Epithelial cell of alveolus of lung (primary cell): ENCODE measurements around the genes PLAC9 and LRIT1.

DNA sequence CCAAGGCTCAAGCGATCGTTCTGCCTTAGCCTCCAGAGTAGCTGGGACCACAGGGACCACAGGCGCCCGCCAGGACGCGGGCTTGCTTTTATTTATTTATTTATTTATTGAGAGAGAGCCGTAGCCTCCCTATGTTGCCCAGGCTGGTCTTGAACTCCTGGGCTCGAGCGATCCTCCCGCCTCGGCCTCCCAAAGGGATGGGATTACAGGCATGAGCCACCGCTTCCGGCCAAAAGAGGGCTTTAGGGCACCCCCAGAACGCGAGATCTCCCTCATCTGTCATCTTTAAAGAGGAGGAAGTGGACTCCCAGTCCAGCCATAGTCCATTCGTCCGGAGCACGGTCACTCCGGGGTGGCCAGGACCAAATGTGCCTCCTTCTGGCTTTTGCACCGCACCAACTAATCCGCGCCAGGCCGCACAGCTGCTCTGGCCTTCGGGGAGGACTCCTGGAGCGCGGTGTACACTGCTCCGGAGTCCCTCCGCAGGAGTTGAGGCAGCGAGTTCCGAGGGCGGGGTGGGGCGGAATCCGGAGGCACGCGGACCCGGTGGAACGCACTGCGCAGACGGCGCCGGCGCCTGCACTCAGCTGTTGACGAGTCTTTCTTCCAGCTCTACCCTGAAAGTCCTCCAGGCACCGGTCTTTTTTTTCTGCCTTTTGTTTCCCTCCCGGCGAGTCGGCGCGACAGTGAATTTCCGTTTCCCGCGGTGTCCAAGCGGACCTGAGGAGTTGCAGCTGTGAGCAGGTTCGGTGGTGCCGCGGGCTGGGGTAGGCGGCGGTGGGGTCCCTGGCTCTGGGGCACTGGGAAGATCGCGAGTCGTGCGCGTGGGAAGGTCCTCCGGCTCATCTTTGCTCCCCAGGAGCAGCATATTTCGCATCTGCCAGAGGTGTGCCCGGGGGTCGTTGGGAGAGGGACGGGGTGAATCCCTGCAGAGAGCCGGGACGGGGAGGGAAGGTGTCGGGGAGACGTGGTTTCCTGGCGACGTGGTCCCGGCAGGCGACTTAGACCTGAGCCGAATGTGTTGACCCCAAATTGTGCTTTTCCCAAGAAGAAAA is 44.3 kb downstream of the SFTPD start:
- RAMPAGE, long total RNA: no peak
- RRBS: 2% methylated on average over 10 of the region's 77 CpGs

DNA sequence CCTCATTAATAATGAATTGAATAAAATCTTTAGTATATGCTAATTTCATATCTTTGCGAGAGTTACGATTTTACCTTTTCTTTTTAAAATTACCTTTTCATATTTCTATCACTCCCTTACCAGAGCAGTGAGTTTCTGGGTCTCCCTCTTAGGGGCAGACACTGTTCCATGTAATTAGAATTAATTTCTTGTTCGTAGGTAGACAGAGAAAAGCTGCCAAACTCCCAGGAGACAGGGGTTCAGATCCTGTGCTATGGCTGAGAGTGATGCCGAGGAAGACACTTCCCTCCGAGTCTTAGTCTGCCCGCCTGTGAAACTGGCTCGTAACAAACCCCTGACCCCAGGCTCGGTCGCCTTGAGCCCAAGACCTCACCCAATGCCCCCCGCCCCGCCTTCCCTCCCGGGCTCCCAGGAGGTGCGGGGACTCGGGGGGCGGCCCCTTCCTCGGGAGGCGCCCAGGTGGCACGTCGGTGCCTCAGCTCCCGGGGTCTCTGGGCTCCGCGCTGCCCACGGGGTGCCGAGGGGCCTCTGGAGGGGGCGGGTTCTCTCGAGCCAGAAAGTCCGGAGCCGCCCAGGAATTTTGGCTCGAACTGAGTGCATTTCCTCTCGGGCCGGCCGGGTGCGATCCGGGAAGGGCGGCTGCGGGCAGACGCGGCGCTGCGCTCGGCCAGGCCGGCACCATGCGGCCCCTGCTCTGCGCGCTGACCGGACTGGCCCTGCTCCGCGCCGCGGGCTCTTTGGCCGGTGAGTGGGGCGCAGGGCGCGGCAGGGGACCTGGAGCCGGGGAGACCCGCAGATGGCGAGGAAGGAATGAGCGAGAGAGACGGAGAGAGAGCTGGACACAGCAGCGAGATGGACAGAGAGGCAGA is at the start of gene PLAC9:
Gene PLAC9, plus strand, starts transcription at position 648 of the 869 bp plus-strand sequence.
- RAMPAGE, long total RNA: start-site peak on the plus strand centred at position 663 of the sequence, 38 bp wide, 28 and 21 reads in 2 replicates
- RRBS: 2% methylated on average over 29 of the region's 60 CpGs

DNA sequence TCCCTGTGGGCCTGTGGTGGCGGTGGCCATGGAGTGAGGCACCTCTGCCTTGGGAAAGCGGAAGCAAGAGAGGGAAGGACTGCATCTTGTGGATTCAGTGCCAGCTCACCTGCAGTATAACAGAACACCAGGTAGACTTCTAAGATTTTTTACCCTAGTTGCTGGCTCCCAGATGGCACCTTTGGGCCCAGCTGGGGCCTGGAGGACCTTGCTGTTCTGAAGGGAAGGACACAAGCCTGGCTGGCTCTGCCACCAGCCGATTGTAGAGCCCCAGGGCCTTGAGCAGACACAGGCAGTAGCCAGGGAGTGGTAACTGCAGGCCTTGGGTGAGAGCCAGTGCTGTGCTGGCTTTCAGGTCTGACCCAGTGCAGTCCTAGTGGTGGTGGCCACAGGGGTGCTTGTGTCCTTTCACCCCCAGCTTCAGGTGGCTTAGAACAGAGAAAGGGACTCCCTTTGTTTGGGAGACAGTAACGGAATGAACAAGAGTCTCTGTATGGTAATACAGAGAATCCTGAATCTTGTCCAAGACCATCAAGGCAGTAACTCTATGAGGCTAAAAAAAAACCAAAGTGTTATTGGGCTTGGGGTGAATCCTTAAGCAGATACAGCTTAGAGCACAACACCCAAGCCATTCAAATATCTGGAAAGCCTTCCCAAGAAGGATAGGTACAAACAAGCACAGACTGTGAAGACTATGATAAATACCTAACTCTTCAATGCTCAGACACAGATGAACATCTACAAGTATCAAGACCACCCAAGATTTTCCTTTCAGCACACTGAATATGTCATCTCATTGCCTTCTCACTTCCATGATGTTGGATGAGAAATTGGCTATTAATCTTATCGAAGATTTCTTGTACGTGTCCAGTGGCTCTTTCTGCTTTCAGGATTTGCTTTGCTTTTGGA is 16.0 kb downstream of the PLAC9 start:
- RAMPAGE, long total RNA: no peak
- RRBS: no CpG with 5 or more reads among the region's 6 CpGs

DNA sequence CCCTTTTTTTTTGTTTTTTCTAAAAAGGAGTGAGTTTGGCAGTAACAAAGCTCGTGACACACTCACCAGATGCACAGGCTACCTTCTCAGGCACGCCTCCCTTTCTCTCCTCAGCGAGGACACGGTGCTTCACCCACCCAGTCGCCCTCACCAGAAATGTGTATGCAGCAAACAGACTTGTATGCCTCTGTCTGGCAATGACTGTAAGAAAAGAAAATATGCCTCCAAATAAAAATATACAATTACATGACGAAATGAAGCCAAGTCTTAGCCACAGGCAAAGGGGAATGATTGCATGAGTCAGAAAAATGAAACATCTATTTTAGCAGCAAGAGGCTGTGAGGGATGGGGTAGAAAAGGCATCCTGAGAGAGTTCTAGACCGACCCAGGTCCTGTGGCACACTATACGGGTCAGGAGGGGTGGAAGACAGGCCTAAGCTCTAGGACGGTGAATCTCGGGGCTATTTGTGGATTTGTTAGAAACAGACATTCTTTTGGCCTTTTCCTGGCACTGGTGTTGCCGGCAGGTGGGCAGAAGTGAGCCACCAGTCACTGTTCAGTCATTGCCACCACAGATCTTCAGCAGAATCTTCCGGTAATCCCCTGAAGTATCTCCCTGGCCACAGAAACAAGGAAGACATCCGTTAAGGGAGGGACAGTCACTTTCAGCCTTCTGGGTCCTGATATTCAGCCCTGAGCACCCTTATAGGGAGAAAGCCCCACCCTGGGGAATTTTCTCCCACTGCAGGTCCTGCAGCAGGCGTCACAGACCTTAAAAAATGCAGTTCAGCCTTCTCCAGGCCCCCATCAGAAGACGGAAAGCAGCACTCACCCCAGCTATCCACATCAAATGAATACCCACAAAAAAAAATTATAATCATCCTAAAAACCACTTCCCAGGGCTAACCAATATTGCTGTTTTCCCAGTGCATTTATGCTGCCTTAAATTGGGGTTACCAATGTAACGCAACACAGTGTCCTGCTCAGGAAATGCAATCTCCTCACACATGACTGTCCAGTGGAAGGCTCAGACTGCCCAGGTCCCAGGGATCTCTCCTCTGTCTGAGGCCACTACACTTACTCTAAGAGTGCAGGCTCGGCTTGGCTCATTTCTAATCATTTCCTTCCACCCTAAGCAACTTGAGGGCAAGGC is 23.1 kb downstream of the PLAC9 start:
- RAMPAGE, long total RNA: no peak
- RRBS: 61% methylated on average over 2 of the region's 17 CpGs

GRCh38 chr10:80161841-80162120 is 29.3 kb downstream of the PLAC9 start:
- RAMPAGE, long total RNA: no peak
- RRBS: 75% methylated on average over 5 of the region's 9 CpGs

GRCh38 chr10:80166570-80167043 is 34.1 kb downstream of the PLAC9 start:
- RAMPAGE, long total RNA: no peak
- RRBS: 86% methylated on average over 3 of the region's 15 CpGs

DNA sequence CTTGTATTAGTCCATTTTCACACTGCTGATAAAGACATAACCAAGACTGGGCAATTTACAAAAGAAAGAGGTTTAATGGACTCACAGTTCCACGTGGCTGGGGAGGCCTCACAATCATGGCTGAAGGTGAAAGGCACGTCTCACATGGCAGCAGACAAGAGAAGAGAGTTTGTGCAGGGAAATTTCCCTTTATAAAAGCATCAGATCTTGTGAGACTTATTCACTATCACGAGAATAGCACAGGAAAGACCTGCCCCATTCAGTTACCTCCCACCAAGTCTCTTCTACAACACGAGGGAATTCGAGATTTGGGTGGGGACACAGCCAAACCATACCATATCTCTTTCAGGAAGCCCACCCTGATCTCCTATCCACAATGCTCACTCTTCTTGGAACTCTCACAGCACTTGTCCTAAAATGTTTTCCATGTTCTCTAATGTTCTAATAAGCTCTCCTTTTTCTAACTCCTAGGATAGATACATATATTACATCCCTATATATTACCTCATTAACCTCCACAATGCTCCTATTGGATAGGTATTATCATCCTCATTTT is 9.6 kb downstream of the ANXA11 start:
- RAMPAGE, long total RNA: no peak
- RRBS: no CpG with 5 or more reads among the region's 5 CpGs

- RAMPAGE, long total RNA: no peak
- RRBS: no CpG with 5 or more reads among the region's 9 CpGs
These were observed 5.5 kb downstream of the ANXA11 start for GRCh38 chr10:80199597-80200442.

GRCh38 chr10:80272690-80273494 is 16.6 kb downstream of the MAT1A start:
- RAMPAGE, long total RNA: no peak
- RRBS: no CpG with 5 or more reads among the region's 6 CpGs

- RAMPAGE, long total RNA: no peak
These were observed 30.8 kb upstream of the MAT1A start for GRCh38 chr10:80320175-80320796.

DNA sequence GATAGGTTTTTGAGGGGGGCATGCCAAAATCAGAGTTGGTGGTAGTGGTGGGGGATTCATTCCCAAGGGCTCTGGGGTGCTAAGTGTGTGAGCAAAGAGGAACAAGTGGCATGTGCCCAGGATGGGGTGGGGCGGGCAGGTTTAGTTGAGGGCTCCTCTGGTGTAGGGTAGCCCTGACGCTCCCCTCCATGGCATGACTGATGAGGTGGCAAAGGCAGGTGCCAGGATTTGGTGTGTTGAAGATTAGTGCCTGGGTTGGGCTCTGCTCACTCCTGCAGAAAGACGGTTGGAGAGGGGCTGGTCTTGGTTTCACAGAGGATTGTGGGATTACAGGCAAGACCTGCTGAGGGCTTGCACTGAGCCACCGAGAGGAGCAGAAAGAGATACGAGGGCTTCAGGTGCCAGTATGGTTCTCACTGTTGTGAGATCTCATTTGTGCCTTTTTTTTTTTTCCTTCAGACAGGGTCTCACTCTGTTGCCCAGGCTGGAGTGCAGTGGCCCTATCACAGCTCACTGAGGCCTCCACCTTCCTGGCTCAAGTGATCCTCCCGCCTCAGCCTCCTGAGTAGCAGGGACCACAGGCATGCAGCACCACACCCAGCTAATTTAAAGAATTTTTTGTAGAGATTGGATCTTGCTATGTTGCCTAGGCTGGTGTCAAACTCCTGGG is 7.5 kb downstream of the TSPAN14 start:
- RAMPAGE, long total RNA: no peak
- RRBS: no CpG with 5 or more reads among the region's 6 CpGs

DNA sequence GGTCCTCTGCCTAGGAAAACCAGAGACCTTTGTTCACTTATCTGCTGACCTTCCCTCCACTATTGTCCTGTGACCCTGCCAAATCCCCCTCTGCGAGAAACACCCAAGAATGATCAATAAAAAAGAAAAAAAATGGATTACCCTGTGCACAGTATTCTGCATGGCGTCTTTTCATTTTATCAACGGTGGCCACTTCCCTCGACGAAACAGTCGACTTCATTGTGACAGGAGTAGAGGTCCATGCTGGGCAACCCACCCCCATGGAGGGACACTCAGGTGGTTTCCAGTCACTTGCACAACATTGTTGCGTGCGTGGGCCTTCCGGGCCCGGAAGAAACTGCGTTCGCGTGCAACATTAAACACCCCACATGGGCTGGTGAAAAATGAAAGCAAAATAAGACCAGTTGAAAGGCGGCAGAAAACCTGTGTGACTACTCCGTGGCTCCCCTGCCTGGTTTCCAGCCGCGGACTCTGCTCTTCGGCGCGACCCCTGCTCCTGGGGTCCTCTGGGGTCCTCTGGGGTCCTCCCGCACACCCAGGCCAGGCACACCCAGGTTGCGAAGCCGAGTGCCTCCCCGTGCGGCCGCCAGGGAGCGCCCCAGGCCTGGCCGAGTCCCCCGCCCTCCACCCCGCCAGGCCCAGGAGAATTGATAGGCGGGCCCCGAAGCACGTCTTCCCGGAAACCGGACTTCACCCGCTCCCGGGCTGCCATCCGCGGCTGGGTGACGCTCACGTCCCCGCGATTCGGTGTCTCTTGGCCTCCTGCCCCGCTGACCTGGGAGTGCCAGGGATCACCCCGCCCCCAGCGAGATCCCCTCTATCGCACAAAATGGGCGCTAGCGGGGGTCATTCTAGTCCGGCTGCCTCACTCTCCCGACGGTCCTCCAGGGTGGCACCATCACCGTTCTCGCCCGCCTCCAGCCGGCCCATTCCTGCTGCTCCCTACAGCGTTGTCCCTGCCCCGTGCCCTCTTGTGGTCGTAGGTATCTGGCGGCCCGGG is 2.0 kb upstream of the SH2D4B start:
- RAMPAGE, long total RNA: no peak
- RRBS: 28% methylated on average over 12 of the region's 62 CpGs

- RAMPAGE, long total RNA: no peak
- RRBS: no CpG with 5 or more reads among the region's 6 CpGs
These were observed 14.5 kb downstream of the SH2D4B start for GRCh38 chr10:80552060-80552731.

GRCh38 chr10:80818527-80818937 is 280.8 kb downstream of the SH2D4B start:
- RAMPAGE, long total RNA: no peak
- RRBS: no CpG with 5 or more reads among the region's 5 CpGs

DNA sequence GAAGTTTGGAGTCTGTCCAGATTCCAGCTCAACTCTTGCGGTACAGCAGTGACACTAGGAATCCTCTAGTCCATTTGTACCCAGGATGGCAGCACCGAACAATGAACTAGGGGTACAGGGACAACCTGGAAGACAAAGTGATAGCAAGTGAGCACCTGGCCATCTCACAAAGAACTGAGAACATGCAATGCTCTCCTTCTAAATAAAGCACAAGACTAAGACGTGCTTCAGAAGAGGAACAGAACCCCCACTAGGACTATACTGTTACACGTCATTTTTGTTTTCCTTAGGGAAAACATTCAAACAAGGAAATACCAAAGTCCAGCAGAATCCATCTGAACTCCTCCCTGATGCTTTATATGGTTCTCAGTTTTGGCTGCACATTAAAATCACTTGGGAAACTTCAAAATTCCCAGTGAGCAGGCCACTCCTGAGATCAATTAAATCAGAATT is 866.7 kb upstream of the GHITM start:
- RAMPAGE, long total RNA: no peak
- RRBS: no CpG with 5 or more reads among the region's 4 CpGs

GRCh38 chr10:84143867-84144175 is 4.5 kb downstream of the GHITM start:
- RAMPAGE, long total RNA: no peak

GRCh38 chr10:84241427-84241902 is at the start of gene LRIT1:
TSS of gene LRIT1 (minus strand) at chr10:84241546.
- RAMPAGE, long total RNA: no peak
- RRBS: no CpG with 5 or more reads among the region's 10 CpGs

DNA sequence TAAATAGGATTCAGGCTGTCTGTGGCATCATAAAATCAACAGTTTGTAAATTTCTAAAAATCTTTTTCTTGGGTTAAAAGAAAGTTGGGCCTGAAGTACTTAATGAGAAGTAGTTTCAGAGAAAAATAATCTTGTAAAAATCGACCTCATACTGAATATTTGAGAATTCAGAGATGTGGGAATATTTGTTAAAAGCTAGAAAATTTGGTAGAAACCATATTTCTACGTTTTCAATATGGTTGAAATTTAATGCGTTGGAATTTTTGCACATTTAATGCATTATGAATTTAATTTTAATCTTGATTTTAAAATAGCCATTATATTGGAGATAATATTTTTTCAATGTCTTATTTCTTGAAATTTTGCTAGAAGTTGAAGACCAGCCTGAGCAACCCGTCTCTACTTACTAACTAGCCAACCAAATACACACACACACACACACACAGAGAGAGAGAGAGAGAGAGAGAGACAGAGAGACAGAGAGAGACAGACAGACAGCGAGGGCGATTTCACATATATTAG is 108.4 kb downstream of the CCSER2 start:
- RAMPAGE, long total RNA: no peak
- RRBS: no CpG with 5 or more reads among the region's 6 CpGs

DNA sequence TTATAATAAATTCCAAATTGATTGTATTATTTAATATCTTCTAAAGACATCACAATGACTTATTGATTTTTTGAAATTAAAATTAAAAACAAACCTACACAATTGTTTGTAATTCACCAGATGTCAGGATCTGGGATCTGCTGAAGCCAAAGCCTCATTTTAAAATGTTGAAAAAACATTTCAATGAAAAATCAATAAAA is 286.3 kb downstream of the CCSER2 start:
- RAMPAGE, long total RNA: no peak

- RAMPAGE, long total RNA: no peak
- RRBS: no CpG with 5 or more reads among the region's 8 CpGs
These were observed 817.6 kb downstream of the CCSER2 start for GRCh38 chr10:85145829-85146495.